K562 (cell line): ENCODE results near the gene PIM3.

GRCh38 chr22:47200132-47200687 lies 437.8 kb downstream of the TBC1D22A start:
- RAMPAGE, long total RNA: no peak
- RRBS: no CpG with 5 or more reads among the region's 17 CpGs
PRO-cap:
- standard: no peak
- CoPRO, capped RNA only, 2 experiments: no peak in any of the 2 experiments
- CoPRO, capped and uncapped RNA, 2 experiments: no peak in any of the 2 experiments
- CoPRO, uncapped RNA only, 2 experiments: no peak in any of the 2 experiments
CAGE:
- cytosol, long polyA plus RNA: no peak
- long polyA plus RNA: no peak
- nucleolus, long total RNA: no peak
- nucleus, long polyA plus RNA: no peak

DNA sequence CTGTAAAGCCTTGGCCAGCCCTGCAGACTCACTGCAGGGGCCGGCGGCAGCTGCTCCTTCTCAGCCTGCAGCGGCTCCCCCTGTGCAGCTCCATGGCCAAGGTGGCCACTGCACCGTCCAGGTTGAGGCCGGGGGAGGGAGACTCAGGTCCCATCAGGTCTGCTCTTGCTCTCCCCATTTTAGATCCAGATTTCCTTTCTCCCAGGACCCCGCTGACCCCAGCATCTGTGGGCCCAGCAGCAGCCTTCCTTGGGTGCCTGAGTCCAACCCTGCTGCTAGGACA lies 122.7 kb upstream of the TAFA5 start:
- RAMPAGE, long total RNA: no peak
- RRBS: 0% methylated on average over 3 of the region's 6 CpGs
PRO-cap:
- standard: no peak
- CoPRO, capped RNA only, 2 experiments: no peak in any of the 2 experiments
- CoPRO, capped and uncapped RNA, 2 experiments: no peak in any of the 2 experiments
- CoPRO, uncapped RNA only, 2 experiments: no peak in any of the 2 experiments
CAGE:
- cytosol, long polyA plus RNA: no peak
- long polyA plus RNA: no peak
- nucleolus, long total RNA: no peak
- nucleus, long polyA plus RNA: no peak

- RAMPAGE, long total RNA: no peak
- RRBS: no CpG with 5 or more reads among the region's 12 CpGs
PRO-cap:
- standard: no peak
- CoPRO, capped RNA only, 2 experiments: no peak in any of the 2 experiments
- CoPRO, capped and uncapped RNA, 2 experiments: no peak in any of the 2 experiments
- CoPRO, uncapped RNA only, 2 experiments: no peak in any of the 2 experiments
CAGE:
- cytosol, long polyA plus RNA: no peak
- long polyA plus RNA: no peak
- nucleolus, long total RNA: no peak
- nucleus, long polyA plus RNA: no peak
Observed at GRCh38 chr22:48566780-48567121, 77.4 kb downstream of the TAFA5 start.

DNA sequence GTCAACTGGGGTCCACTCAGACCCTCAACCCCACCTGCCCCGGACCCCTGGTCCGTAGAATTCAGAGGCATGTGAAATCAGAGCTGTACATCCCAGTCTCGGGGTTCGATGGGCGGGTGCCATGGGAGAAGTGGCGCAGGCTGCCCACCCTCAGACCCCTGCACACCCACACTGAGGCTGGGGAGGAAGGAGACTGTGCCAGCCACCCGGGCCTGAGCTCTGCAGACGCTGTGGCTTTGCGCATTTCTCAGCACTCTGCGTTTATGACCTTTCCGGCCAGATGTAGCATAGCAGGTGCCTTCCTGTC lies 206.6 kb downstream of the TAFA5 start:
- RAMPAGE, long total RNA: no peak
- RRBS: 3% methylated on average over 5 of the region's 11 CpGs
PRO-cap:
- standard: no peak
- CoPRO, capped RNA only, 2 experiments: no peak in any of the 2 experiments
- CoPRO, capped and uncapped RNA, 2 experiments: no peak in any of the 2 experiments
- CoPRO, uncapped RNA only, 2 experiments: no peak in any of the 2 experiments
CAGE:
- cytosol, long polyA plus RNA: no peak
- long polyA plus RNA: no peak
- nucleolus, long total RNA: no peak
- nucleus, long polyA plus RNA: no peak

DNA sequence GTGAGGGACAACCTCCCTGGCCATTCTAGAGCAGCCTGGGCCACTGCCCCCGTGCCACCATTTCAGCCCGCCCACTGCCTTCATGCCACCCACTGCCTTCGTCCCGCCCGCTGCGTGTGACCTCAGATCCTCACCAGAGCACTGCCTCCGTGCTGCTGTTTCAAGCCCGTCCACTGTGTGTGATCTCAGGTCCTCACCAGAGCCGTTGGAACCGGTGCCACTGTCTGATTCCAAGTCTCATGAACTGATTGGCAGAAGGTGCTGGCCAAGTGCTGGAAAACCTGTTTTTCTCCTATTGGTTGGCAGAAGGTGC lies 231.8 kb downstream of the TAFA5 start:
- RAMPAGE, long total RNA: no peak
- RRBS: no CpG with 5 or more reads among the region's 10 CpGs
PRO-cap:
- standard: no peak
- CoPRO, capped RNA only, 2 experiments: no peak in any of the 2 experiments
- CoPRO, capped and uncapped RNA, 2 experiments: no peak in any of the 2 experiments
- CoPRO, uncapped RNA only, 2 experiments: no peak in any of the 2 experiments
CAGE:
- cytosol, long polyA plus RNA: no peak
- long polyA plus RNA: no peak
- nucleolus, long total RNA: no peak
- nucleus, long polyA plus RNA: no peak

GRCh38 chr22:48751270-48751802 lies 262.0 kb downstream of the TAFA5 start:
- RAMPAGE, long total RNA: no peak
- RRBS: no CpG with 5 or more reads among the region's 24 CpGs
PRO-cap:
- standard: no peak
- CoPRO, capped RNA only, 2 experiments: no peak in any of the 2 experiments
- CoPRO, capped and uncapped RNA, 2 experiments: no peak in any of the 2 experiments
- CoPRO, uncapped RNA only, 2 experiments: no peak in any of the 2 experiments
CAGE:
- cytosol, long polyA plus RNA: no peak
- long polyA plus RNA: no peak
- nucleolus, long total RNA: no peak
- nucleus, long polyA plus RNA: no peak

DNA sequence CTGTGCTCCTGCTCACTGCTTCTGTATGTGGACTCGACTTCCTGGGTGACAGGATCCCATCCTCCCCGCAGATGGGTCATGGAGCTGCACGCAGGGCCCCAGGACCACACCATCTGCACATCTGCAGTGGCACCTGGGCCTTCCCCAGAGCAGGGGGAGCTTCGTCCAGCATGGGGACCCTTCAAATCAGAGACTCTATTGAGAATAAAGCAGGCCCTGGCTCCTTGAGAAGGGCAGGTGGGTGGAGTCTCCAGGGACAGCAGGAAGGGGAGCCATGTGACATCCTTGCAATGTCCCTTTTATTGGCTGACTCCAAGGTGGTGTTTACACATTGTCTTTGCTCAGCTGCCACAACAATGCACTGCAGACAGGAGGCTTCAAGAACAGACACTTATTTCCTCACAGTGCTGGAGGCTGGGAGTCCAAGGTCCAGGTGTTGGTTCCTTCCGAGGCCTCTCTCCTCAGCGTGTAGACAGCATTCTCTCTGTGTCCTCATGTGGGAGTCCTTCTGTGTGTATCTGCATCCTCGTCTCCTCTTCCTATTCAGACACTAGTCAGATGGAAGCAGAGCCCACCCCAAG lies 591.8 kb downstream of the BRD1 start:
- RAMPAGE, long total RNA: no peak
- RRBS: no CpG with 5 or more reads among the region's 7 CpGs
PRO-cap:
- standard: no peak
- CoPRO, capped RNA only, 2 experiments: no peak in any of the 2 experiments
- CoPRO, capped and uncapped RNA, 2 experiments: no peak in any of the 2 experiments
- CoPRO, uncapped RNA only, 2 experiments: no peak in any of the 2 experiments
CAGE:
- cytosol, long polyA plus RNA: no peak
- long polyA plus RNA: no peak
- nucleolus, long total RNA: no peak
- nucleus, long polyA plus RNA: no peak

DNA sequence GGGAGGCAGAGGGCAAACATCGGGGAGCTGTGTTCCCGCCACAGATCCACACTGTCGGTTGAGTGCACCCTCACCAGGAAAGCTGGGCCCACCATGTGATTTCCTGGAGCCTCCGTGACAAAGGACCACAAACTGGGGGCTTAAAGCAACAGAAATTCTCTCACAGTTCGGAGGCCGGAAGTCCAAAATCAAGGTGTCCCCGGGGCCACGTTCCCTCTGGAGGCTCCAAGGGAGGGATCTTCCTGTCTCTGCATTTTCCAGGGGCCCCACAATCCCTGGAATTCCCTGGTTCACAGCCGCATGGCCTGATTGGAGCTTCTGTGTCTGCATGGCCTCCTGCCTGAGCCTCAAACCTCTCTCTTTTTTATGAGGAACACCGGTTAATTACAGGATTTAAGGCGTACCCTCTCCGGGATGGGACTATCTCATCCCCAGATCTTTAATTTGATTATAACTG lies 169.3 kb downstream of the BRD1 start:
- RAMPAGE, long total RNA: no peak
- RRBS: no CpG with 5 or more reads among the region's 12 CpGs
PRO-cap:
- standard: no peak
- CoPRO, capped RNA only, 2 experiments: no peak in any of the 2 experiments
- CoPRO, capped and uncapped RNA, 2 experiments: no peak in any of the 2 experiments
- CoPRO, uncapped RNA only, 2 experiments: no peak in any of the 2 experiments
CAGE:
- cytosol, long polyA plus RNA: no peak
- long polyA plus RNA: no peak
- nucleolus, long total RNA: no peak
- nucleus, long polyA plus RNA: no peak

DNA sequence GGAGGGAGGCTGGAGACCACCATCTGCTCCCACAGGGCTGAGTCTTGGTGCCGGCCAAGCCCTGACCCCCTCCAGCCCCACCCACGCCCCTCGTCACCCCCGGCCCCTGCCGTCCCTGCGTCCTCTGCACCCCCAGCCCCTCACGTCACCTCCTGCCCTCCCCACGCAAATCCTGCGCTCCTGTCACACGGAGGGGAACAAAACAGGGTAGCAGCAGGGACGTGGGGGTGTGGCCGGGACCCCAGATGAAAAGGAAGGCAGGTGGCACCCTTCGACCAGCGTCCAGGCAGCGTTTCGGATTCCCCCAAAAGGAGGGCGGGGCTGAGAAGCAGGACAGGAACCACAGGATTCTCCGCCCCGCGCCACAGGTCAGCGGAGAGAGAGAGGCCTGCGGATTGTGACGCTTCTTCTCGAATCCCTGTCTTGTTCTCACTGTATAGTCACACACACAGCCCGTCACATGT lies 156.7 kb downstream of the BRD1 start:
- RAMPAGE, long total RNA: no peak
- RRBS: 7% methylated on average over 6 of the region's 25 CpGs
PRO-cap:
- standard: no peak
- CoPRO, capped RNA only, 2 experiments: no peak in any of the 2 experiments
- CoPRO, capped and uncapped RNA, 2 experiments: no peak in any of the 2 experiments
- CoPRO, uncapped RNA only, 2 experiments: no peak in any of the 2 experiments
CAGE:
- cytosol, long polyA plus RNA: no peak
- long polyA plus RNA: no peak
- nucleolus, long total RNA: no peak
- nucleus, long polyA plus RNA: no peak

- RAMPAGE, long total RNA: no peak
- RRBS: 96% methylated on average over 10 of the region's 26 CpGs
PRO-cap:
- standard: no peak
- CoPRO, capped RNA only, 2 experiments: no peak in any of the 2 experiments
- CoPRO, capped and uncapped RNA, 2 experiments: no peak in any of the 2 experiments
- CoPRO, uncapped RNA only, 2 experiments: no peak in any of the 2 experiments
CAGE:
- cytosol, long polyA plus RNA: no peak
- long polyA plus RNA: no peak
- nucleolus, long total RNA: no peak
- nucleus, long polyA plus RNA: no peak
Observed at GRCh38 chr22:49776992-49777317, 50.7 kb downstream of the BRD1 start.

DNA sequence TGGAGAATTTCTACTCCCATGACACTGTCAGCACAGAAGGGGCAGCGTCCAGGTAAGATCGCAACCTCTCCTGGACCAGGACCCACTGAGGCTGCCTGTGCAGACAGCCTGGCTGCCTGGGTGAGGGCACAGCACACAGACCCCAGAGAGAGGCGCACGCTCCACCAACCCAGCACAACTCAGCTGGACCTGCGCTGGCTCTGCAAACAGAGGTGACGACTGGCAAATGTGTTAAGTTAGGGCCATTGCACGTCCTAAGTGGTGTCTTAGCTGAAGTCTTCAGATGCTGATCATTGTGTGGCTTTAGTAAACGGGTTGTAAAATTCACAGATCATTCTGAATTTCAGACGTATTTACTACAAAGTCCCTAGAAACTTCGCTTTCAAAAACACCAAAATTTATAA lies 33.2 kb downstream of the BRD1 start:
- RAMPAGE, long total RNA: no peak
- RRBS: no CpG with 5 or more reads among the region's 10 CpGs
PRO-cap:
- standard: no peak
- CoPRO, capped RNA only, 2 experiments: no peak in any of the 2 experiments
- CoPRO, capped and uncapped RNA, 2 experiments: no peak in any of the 2 experiments
- CoPRO, uncapped RNA only, 2 experiments: no peak in any of the 2 experiments
CAGE:
- cytosol, long polyA plus RNA: no peak
- long polyA plus RNA: no peak
- nucleolus, long total RNA: no peak
- nucleus, long polyA plus RNA: no peak

DNA sequence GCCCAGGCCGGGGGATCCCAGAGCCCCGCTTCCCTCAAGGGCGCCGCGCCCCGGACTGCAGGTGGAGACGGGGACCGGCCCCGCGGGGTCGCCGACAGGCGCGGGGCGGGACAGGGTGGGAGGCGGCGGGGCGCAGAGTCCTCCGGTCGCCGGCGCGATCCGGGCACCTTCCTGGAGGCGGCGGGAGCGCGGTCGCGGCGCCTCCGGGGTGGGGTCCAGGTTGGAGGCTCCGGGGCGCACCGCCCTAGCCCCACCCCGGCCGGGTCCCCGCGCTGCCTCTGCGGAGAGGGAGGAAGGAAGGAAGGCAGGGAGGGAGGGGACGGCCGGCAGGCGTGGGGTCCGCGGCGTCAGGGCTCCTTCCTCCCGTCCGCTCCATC lies 4.4 kb upstream of the ZBED4 start:
- RAMPAGE, long total RNA: no peak
- RRBS: 27% methylated on average over 37 of the region's 48 CpGs
PRO-cap:
- standard: no peak
- CoPRO, capped RNA only, 2 experiments: no peak in any of the 2 experiments
- CoPRO, capped and uncapped RNA, 2 experiments: no peak in any of the 2 experiments
- CoPRO, uncapped RNA only, 2 experiments: no peak in any of the 2 experiments
CAGE:
- cytosol, long polyA plus RNA: no peak
- long polyA plus RNA: no peak
- nucleolus, long total RNA: no peak
- nucleus, long polyA plus RNA: no peak

- RAMPAGE, long total RNA: no peak
- RRBS: no CpG with 5 or more reads among the region's 8 CpGs
PRO-cap:
- standard: no peak
- CoPRO, capped RNA only, 2 experiments: no peak in any of the 2 experiments
- CoPRO, capped and uncapped RNA, 2 experiments: no peak in any of the 2 experiments
- CoPRO, uncapped RNA only, 2 experiments: peak in 1 of 2 experiments; most common plus-strand start chr22:49892819 (in 1); most common minus-strand start chr22:49892806 (in 1)
CAGE:
- cytosol, long polyA plus RNA: no peak
- long polyA plus RNA: no peak
- nucleolus, long total RNA: no peak
- nucleus, long polyA plus RNA: no peak
Observed at GRCh38 chr22:49892436-49893430, 25.5 kb downstream of the ALG12 start.

- RAMPAGE, long total RNA: no peak
- RRBS: no CpG with 5 or more reads among the region's 18 CpGs
PRO-cap:
- standard: no peak
- CoPRO, capped RNA only, 2 experiments: no peak in any of the 2 experiments
- CoPRO, capped and uncapped RNA, 2 experiments: no peak in any of the 2 experiments
- CoPRO, uncapped RNA only, 2 experiments: no peak in any of the 2 experiments
CAGE:
- cytosol, long polyA plus RNA: no peak
- long polyA plus RNA: no peak
- nucleolus, long total RNA: no peak
- nucleus, long polyA plus RNA: no peak
Observed at GRCh38 chr22:49931876-49932373, 13.5 kb downstream of the CRELD2 start.

DNA sequence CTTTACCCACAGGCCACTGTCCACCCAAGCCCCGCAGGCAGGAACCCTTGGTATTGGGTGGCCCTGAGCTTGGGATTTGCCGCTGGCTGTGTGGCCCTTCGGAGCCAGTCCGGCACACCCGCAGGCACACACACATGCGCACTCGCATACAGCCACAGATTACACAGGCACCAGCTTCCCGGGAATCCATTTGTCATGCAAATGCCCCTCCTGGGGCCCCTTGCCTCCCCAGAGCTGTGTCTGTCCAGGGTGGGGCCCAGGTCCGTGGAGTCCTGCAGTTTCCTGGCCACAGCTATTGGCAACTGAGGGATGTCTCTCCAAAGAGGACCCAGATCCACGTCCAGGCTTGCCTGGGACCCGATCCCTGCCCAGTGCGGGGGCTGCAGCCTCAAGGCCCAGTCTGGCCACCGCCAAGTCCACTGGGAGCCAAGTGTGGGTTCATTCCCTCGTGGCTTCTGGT lies 13.5 kb upstream of the PIM3 start:
- RAMPAGE, long total RNA: no peak
- RRBS: 69% methylated on average over 5 of the region's 14 CpGs
PRO-cap:
- standard: no peak
- CoPRO, capped RNA only, 2 experiments: no peak in any of the 2 experiments
- CoPRO, capped and uncapped RNA, 2 experiments: no peak in any of the 2 experiments
- CoPRO, uncapped RNA only, 2 experiments: no peak in any of the 2 experiments
CAGE:
- cytosol, long polyA plus RNA: no peak
- long polyA plus RNA: no peak
- nucleolus, long total RNA: no peak
- nucleus, long polyA plus RNA: no peak

GRCh38 chr22:49960539-49961658 lies at the start of gene PIM3:
TSS of gene PIM3 (plus strand) at chr22:49960772.
- RAMPAGE, long total RNA: no peak
- RRBS: 2% methylated on average over 58 of the region's 179 CpGs
PRO-cap:
- standard: bidirectional peak, plus-strand start at chr22:49960776, minus-strand start at chr22:49960670
- CoPRO, capped RNA only, 2 experiments: peak in 2 of 2 experiments; most common plus-strand start chr22:49960776 (in 2); most common minus-strand start chr22:49960679 (in 1)
- CoPRO, capped and uncapped RNA, 2 experiments: peak in 2 of 2 experiments; most common plus-strand start chr22:49960745 (in 1); most common minus-strand start chr22:49960698 (in 2)
- CoPRO, uncapped RNA only, 2 experiments: peak in 1 of 2 experiments; most common plus-strand start chr22:49961601 (in 1); most common minus-strand start chr22:49961534 (in 1)
CAGE:
- cytosol, long polyA plus RNA: no peak
- long polyA plus RNA: start-site peak on the plus strand at chr22:49960718-49961205, 27 and 24 reads in 2 replicates
- nucleolus, long total RNA: no peak
- nucleus, long polyA plus RNA: no peak

DNA sequence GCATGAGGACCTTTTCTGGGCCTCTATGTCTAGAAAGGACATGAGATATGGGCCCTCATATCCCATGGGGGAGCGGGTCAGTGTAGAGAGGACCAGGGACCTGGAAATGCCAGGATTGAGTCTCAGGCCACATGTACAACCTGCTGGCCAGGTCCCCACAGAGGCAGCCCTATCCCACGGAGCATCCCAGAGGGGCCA lies 9.0 kb downstream of the PIM3 start:
- RAMPAGE, long total RNA: no peak
- RRBS: no CpG with 5 or more reads among the region's 2 CpGs
PRO-cap:
- standard: no peak
- CoPRO, capped RNA only, 2 experiments: no peak in any of the 2 experiments
- CoPRO, capped and uncapped RNA, 2 experiments: no peak in any of the 2 experiments
- CoPRO, uncapped RNA only, 2 experiments: no peak in any of the 2 experiments
CAGE:
- cytosol, long polyA plus RNA: no peak
- long polyA plus RNA: no peak
- nucleolus, long total RNA: no peak
- nucleus, long polyA plus RNA: no peak

DNA sequence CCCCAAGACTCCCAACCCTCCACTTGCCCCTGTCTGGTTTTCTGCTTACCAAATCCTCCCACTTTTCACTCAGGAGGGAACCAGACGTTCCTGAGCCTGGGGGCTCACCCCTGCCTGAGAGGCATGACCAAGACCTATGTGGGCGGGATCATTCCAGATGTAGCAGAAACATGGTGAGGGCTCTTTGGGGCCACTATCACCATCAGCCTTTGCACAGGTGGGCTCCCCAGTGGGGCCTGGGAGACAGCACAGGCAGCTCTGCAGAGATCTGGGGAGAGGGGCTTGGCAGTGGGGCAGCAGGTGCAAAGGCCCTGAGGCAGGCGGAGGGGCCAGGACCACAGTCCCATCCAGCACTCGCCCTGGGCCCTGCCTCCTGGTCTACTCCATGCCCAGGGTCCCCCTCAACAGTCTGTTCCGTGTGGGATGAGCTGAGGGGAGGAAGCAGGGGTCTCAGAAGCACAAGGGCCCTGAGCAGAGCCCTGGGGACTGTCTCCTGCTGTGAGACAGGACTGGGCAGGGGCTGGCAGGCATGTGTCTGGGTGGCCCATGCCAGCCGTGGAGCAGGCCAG lies 9.3 kb downstream of the PIM3 start:
- RAMPAGE, long total RNA: no peak
- RRBS: no CpG with 5 or more reads among the region's 6 CpGs
PRO-cap:
- standard: no peak
- CoPRO, capped RNA only, 2 experiments: no peak in any of the 2 experiments
- CoPRO, capped and uncapped RNA, 2 experiments: no peak in any of the 2 experiments
- CoPRO, uncapped RNA only, 2 experiments: no peak in any of the 2 experiments
CAGE:
- cytosol, long polyA plus RNA: no peak
- long polyA plus RNA: no peak
- nucleolus, long total RNA: no peak
- nucleus, long polyA plus RNA: no peak

DNA sequence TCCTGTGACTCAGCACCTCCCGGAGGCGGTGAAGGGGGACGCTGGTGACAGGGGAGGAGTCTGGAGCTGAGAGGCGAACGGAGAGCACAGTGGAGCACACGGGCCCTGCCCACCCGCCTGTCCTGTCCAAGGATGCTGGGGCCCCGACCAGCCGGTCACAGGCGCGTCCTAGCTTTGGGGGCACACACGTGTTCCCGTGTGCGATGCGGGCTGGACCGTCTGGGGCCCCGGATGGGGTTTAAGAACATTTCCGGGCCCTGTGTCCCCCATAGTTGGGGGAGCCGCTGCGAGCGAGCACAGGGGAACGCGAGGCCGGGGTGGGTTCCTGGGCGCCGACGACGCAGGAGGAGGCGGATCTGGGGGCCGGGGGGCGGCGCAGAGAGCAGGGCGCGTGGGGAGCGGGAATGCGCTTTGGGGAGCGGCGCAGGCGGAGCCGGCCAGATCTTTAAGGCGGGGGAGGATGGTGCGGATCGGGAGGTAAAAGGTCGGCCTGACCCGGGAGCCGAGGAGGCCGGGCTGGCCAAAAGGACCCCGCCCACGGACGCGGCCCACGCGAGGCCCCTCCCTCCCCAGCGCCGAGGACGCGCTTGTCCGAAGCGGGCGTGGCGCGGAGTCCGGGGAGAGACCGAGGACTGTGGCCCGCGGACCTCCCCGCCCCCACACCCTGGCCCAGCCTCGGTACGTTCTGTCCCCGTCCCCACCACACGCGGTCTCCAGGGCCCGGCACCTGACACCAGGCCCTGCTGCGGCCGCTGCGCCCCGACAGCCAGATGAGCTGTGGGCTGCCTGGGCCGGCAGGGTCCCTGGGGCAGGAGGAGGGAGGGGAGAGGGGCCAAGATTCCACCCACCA lies 10.6 kb downstream of the PIM3 start:
- RAMPAGE, long total RNA: no peak
- RRBS: no CpG with 5 or more reads among the region's 78 CpGs
PRO-cap:
- standard: bidirectional peak, plus-strand start at position 58 of the sequence, minus-strand start outside the sequence; bidirectional peak, plus-strand start at position 448 of the sequence, minus-strand start at position 447 of the sequence; bidirectional peak, plus-strand start at position 572 of the sequence, minus-strand start at position 518 of the sequence; bidirectional peak, plus-strand start at position 703 of the sequence, minus-strand start at position 687 of the sequence
- CoPRO, capped RNA only, 2 experiments: peak in 2 of 2 experiments; most common plus-strand start position 97 of the sequence (in 2); most common minus-strand start position 518 of the sequence (in 2)
- CoPRO, capped and uncapped RNA, 2 experiments: peak in 2 of 2 experiments; most common plus-strand start position 572 of the sequence (in 2); most common minus-strand start position 518 of the sequence (in 2)
- CoPRO, uncapped RNA only, 2 experiments: no peak in any of the 2 experiments
CAGE:
- cytosol, long polyA plus RNA: no peak
- long polyA plus RNA: no peak
- nucleolus, long total RNA: no peak
- nucleus, long polyA plus RNA: no peak